Diencephalon (tissue), 2 donors: Measurements from ENCODE around the gene GHRL.

GRCh38 chr3:6531093-6531652 lies 329.7 kb upstream of the GRM7 start:
- RAMPAGE, long total RNA, result no peak

DNA sequence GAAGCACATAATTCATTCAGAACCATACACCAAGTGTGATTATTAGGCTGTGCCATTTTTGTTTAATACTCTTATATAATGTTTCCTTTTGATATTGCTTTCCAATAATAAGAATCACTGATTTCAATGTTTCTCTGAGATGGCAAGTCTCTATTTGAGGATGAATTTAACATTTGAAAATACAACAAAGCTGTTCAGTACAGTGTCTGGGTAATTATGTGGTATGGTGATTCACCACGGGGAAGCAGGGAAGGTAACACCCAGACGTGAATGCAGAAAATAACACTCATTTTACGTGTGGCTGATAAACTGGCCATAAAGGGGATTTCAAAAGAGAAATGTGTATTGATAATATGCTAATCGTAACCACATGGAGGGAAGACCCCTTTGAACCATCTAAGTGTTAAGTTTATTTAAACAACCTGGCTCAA lies 344.6 kb downstream of the GRM7 start:
- RAMPAGE, long total RNA, result no peak

GRCh38 chr3:8437013-8437382 lies 64.6 kb upstream of the LMCD1 start:
- RAMPAGE, long total RNA, result no peak

- RAMPAGE, long total RNA, result no peak
Measured at GRCh38 chr3:8651877-8652390, 7.3 kb upstream of the SSUH2 start.

GRCh38 chr3:9045895-9046239 lies 82.6 kb upstream of the RAD18 start:
- RAMPAGE, long total RNA, result no peak

DNA sequence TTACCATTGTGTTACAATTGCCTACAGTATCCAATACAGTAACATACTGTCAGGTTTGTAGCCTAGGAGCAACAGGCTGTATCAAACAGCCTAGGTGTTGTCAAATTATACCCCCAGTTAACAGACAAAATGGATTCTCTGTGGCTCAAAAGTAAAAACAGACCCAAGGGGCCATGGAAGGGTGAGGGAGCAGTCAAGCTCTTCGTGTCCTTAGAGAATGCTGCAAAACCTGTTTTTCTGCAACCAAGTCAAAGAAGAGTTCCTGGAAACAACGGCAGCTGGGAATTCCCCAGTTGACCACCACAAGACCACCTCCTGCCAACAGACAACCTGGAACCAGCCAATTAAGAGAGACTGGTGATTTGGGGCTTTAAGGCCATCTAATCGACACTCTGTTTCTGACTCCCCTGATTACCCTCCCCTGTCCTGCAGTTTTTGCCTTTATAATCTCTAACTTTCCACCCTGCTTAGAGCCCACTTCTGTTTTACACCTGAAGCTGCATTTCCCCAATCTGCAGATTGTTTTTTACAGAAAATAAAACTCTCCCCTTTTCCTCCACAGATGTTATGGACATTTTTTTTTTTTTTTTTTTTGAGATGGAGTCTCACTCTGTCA lies 11.0 kb upstream of the THUMPD3 start:
- RAMPAGE, long total RNA, result no peak

- RAMPAGE, long total RNA, result no peak
Measured at GRCh38 chr3:9389415-9390754, 7.5 kb upstream of the SETD5 start.

DNA sequence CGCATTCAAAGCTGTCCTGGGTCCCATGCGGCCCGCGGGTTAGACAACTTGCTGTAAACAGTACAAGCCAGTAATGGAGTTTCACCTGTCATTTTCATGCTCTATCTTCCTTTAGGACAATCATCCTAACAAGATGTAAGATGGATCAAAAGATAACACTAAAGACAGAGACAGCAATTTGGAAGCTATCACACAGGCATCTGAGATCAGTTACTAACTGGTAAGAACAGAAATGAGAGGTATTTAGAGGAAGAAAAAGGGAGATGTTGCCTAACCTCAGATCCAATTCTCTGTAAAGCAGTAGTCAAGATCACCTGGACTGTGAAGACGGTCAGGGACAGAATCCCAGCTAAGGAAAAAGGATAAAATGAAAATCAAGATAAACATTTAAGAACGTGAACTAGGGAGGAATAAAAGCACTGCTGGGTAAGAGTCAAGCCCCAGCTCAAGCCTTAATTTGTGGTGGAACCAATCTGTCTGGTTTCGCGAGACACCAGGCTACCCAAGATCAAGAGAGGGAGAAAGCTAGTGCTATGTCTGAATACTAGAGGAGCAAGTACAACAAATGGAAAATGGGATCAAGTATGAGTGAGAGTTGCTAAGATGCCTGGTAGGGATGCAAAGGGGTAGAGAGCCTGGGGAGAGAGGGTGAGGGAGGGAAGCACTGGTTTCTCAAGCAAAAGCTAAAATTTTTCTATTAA lies 2.0 kb upstream of the SETD5 start:
- RAMPAGE, long total RNA, result no peak

GRCh38 chr3:9453663-9454265 lies 56.3 kb downstream of the SETD5 start:
- RAMPAGE, long total RNA, result no peak

GRCh38 chr3:9734022-9734774 lies 2.7 kb downstream of the BRPF1 start:
- RAMPAGE, long total RNA, result no peak

DNA sequence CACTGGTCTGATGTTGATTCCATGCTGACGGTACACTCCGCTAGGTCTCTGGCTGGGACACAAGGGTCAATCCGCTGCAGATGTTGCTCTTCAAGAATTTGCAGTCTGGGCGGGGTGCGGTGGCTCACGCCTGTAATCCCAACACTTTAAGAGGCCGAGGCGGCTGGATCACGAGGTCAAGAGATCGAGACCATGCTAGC lies 1.1 kb upstream of the OGG1 start:
- RAMPAGE, long total RNA, result no peak

DNA sequence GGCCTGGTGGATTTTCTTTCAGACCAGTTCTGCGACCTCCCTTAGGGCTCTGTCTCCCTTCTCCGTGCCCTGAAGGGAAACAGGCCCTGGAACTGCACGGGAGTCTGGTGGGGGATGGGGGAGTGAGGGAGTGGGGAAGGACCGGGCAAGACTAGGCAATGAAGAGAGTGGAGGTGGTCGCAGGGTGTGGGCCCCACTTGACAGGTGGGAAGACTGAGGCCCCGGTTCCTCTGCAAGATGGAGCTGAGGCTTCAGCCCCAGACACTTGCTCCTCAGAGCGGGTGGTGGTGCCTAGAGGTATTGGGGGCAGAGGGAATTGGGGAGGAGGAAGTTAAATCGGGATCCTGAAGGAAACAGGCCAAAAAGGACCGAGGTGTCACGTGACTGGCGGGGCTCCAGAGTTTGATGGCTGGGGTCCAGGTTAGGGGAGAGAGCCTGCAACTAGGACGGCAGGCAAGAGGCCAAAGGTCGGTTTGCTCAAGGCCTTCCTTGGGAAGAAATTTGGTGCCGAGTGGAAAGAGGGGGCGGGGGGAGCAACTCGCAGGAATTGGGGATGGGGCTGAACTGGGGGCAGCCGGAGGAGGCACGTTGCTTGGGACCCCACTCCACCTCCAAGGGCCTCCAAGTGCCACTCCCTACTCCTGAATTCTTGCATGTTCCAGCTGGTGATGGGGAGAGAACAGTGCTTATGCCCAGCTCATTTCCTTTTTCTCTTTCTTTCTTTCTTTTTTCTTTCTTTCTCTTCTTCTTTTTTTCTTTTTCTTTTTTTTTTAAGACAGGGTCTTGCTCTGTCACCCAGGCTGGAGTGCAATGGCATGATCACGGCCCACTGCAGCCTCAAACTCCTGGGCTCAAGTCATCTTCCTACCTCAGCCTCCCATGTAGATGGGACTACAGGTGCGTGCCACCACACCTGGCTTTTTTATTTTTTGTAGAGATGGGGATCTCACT lies 802 bp upstream of the CAMK1 start:
- RAMPAGE, long total RNA, result no peak

DNA sequence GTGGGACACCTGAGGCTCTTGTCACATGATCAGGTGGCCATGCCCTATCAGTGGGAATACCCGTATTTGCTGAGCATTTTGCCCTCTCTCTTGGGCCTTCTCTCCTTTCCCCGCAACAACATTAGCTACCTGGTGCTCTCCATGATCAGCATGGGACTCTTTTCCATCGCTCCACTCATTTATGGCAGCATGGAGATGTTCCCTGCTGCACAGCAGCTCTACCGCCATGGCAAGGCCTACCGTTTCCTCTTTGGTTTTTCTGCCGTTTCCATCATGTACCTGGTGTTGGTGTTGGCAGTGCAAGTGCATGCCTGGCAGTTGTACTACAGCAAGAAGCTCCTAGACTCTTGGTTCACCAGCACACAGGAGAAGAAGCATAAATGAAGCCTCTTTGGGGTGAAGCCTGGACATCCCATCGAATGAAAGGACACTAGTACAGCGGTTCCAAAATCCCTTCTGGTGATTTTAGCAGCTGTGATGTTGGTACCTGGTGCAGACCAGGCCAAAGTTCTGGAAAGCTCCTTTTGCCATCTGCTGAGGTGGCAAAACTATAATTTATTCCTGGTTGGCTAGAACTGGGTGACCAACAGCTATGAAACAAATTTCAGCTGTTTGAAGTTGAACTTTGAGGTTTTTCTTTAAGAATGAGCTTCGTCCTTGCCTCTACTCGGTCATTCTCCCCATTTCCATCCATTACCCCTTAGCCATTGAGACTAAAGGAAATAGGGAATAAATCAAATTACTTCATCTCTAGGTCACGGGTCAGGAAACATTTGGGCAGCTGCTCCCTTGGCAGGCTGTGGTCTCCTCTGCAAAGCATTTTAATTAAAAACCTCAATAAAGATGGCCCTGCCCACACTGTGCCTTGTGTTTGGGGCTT lies 2.8 kb downstream of the JAGN1 start:
- RAMPAGE, long total RNA, result no peak

- RAMPAGE, long total RNA, result no peak
Measured at GRCh38 chr3:9978806-9979430, 7.7 kb downstream of the EMC3 start.

- RAMPAGE, long total RNA, result no peak
Measured at GRCh38 chr3:10194321-10195284, 29.9 kb downstream of the IRAK2 start.

DNA sequence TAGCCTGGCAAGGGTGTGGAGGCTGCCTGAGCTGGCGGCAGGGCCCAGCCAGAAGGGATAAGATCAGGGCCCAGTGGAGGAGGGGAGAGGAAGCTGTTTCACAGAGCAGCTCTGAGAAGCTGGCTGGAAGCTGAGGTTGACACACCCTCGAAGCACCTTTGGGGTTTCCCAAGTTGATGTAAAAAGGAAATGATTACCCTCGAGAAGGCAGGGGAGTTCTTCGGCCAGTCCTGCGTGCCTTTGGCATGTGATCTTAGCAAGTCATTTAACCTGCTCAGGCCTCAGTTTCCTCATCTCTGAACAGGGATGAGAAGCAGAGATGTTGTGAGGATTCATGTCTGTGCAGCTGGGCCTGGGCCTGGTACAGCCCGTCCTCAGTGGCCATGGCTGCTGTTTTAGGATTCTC lies 34.4 kb downstream of the IRAK2 start:
- RAMPAGE, long total RNA, result no peak

DNA sequence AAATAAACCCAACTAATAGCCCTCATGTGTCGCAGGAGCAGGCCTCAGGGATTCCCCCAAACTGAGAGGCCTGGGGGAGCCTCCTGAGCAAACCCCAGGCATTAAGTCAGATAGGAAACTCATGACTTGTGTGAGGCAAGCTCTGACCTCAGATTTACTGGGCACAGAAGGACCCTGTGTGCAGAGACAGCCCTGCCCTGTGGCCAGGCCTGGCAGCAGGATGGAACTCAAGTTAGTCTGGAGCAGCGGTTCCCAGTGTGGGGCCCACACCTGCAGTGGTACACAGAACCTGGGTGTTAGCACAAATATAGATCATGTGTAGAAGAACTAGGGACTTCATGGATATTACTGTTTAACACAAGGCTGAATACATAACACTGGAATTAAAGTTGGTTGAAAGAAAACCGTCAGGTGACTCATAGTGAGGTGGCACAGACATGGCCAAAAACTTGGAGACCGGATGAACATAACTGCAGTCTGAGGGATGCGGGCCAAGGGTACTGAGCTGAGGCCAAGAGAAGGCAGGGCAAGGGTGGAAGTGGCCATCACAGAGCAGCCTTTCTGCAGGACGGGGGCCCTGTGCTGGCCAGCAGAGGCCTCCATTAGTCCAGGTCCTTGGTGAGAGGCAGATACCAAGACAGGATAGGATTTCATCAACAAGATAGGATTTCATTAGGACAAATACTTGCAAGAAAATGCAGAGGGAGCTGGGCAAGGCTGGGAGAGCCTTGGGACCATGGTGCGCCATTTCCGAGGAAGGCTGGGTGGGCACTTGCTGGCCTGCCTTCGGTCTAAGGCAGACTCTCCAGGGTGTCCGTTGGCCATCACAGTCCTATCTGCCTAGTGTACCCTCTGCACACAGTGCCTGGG lies 40.9 kb downstream of the IRAK2 start:
- RAMPAGE, long total RNA, result no peak

DNA sequence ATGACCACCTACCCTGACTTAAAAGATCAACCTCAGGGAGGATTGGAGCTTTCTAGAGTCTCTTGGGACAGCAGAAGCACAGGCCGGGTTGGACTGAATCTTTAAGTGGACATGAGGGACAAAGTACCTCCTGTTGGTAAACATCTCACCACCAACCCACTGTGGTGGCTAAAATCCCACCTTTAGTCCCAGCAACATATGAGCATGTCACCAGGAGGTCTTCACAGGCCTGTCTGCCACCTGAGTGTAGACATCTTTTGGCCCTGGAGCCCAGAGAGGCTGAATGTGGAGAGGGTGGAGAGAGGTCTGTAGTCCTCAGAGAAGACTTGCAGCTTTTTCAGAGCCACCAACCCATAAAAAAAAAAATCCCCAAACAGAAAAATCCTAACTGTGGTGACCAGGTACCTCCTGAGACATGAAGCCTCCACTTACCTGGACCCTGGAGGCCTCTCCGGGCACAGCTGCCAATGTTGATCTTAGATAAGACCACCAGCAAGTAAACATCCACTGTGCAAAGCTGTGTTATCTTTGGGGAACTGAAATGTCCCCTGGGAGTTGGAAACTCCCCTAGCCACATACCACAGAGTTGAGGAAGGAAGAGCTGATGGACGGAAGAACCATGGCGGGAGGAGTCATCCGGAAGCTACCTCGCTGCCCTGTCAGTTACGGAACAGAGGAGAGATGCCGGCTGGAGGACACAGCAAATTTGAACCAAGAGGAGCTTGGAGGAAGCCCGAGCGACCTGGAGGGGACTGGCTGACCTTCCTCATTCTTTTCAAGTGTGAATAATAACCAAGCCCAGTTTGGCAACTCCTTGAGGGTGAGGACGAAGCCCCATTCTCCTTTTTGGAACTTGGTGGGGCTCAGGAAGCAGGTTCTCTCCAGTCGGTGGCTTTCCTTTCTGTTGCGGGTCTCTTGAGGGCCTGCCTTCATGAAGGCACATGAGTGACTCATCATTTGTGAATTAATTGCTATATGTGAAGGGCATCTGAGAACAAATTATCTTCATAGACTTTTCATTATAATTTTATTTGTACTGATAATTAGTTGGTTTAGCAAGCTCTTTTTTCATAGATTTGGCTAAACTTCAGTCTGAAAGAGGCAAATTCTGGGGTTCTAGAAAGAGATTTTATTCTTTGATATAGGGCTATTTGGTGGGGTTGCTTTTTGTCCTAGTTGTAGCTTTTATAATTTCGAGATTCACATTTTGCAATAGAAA lies at the start of gene GHRL:
Gene GHRL, minus strand, starts transcription at position 538 of the 1,219 bp plus-strand sequence.
- RAMPAGE, long total RNA, result no peak

GRCh38 chr3:10309744-10310352 lies 11.1 kb downstream of the SEC13 start:
- RAMPAGE, long total RNA, result no peak

DNA sequence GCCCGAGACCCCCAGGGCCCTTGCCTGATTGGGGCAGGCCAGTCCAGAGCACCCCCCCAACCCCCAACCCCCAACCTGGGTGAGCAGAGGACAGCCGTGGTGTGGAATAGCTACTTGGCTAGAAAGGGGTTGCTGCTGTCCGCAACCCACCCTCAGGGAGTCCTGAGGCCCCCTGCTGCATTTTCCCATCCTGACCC lies 976 bp downstream of the ATP2B2 start:
- RAMPAGE, long total RNA, result no peak